Metastatic Lung Carcinoma in the Adrenal Gland (tissue), 1 donor: ENCODE data around the gene CCDC14.

- PRO-cap, result bidirectional peak, plus-strand start at chr3:123961534, minus-strand start at chr3:123961260
These were observed at the start of gene CCDC14 for GRCh38 chr3:123960624-123961830. Gene CCDC14 (minus strand): TSS chr3:123961229.

GRCh38 chr3:123976842-123977219 is 15.1 kb downstream of the ROPN1 start:
- PRO-cap, result no peak

GRCh38 chr3:124034741-124034864 is 1.4 kb downstream of the KALRN start:
- PRO-cap, result no peak

GRCh38 chr3:124041339-124041914 is 8.3 kb downstream of the KALRN start:
- PRO-cap, result no peak

DNA sequence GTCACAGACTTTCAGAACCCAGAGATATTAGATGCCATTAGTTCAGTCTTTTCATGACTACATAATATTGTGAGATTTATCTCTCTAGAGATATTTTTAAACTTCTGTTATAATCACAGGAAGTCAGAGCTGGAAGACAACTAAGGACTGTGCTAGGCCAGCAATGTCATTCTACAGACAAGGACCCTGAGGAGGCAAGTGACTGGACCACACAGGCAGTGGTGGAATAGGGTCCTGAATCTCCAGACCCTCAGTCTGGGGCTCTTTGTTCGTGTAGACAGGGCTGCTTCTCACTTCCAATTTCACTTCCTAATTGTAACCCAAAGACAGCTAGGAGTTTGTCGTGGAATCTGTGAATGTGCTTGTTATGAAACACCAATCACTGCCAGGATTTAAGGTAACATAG is 123.9 kb downstream of the KALRN start:
- PRO-cap, result no peak

- PRO-cap, result unidirectional peak, plus-strand start at chr3:124584676; unidirectional peak, minus-strand start at chr3:124585122
These were observed 145.5 kb upstream of the UMPS start for GRCh38 chr3:124584372-124585589.

DNA sequence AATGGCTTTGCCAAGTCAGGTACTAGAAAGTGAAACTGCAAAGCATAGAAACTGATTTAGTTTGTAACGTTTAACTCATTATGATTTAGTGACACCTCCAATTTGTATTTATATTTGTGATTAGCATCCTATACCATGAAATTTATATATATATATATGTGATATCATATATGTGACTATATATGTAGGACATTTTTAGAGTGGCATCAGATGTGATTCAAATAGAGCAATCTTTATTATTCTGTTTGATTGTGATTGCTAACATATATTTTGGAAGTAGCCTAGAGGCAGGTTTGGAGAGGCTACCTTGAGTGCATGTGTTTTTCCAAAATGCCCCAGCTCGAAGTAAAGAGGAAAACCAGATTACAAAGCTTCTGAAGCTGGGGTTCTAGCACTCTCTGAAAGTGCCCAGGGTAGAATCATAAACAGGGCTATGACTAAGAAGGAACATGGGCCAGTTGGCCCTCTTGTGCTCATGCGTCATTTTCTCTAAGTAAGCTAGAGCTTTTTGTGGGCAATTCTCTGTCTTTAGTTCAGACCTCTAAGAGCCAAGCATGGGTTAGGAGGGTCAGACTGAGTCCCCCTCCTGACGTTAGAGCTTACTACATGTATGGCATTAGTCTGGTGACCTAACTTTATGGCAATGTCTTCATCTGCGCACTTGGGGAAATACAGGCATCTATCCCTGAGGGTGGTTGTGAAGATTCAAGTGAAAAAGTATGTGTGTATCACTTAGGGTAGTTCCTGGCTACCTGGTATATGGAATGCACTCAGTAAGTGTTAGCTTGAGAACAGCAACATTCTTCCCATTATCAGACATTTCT is 129.5 kb upstream of the UMPS start:
- PRO-cap, result no peak

- PRO-cap, result no peak
These were observed 55.9 kb upstream of the UMPS start for GRCh38 chr3:124674246-124674807.

- PRO-cap, result no peak
These were observed 30.1 kb upstream of the UMPS start for GRCh38 chr3:124700113-124700520.

GRCh38 chr3:124763003-124763910 is 33.0 kb downstream of the UMPS start:
- PRO-cap, result no peak

DNA sequence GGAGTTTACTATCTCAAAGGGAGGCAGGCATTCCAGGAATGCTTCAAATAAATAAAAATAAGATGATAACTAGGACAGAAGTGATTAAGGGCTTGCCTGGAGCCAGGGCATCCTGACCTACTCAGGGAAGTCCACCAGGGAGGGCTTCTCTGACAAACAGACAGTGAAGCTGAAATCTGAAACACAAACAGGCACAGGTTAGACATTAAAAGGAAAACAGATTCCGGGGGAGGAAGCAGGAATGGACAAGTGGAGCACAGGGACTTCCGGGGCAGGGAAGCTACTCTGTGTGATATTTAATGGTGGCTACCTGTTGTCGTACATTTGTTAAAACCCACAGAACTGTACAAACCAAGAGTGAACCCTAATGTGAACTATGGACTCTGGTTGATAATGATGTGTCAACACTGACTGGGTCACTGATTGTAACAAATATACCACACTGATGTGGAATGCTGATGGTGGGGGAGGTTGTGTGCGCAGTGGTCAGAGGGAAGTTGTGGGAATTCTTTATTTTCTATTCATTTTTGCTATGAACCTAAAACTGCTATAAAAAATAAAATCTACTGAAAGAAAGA is 53.2 kb downstream of the ITGB5 start:
- PRO-cap, result no peak

- PRO-cap, result no peak
These were observed 51.2 kb downstream of the ITGB5 start for GRCh38 chr3:124835746-124836573.

GRCh38 chr3:124851103-124851554 is 36.0 kb downstream of the ITGB5 start:
- PRO-cap, result no peak

GRCh38 chr3:124974426-124975065 is 40.0 kb upstream of the MUC13 start:
- PRO-cap, result no peak

DNA sequence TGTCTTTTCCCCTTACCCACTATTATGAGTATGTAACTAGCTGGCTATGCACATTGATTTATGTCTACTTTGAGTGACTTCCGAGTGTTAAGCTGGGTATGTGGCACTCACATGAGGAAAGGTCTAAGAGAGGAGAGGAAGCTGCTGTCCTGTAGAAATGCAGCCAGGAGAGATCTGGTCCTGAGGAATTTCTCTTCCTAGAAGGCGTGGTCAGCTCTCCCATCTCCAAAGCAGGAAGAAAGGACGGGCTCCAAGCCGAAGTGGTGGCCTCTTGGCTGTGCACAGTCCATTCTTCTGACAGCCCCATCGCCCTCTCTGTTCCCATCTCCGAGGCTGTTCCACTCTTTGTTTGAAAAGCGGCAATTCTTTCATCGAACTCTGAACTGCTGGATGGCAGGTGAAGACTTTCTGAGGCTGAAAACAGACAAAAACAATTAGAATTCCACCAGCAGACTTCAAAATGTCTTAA is 28.7 kb downstream of the HEG1 start:
- PRO-cap, result no peak

DNA sequence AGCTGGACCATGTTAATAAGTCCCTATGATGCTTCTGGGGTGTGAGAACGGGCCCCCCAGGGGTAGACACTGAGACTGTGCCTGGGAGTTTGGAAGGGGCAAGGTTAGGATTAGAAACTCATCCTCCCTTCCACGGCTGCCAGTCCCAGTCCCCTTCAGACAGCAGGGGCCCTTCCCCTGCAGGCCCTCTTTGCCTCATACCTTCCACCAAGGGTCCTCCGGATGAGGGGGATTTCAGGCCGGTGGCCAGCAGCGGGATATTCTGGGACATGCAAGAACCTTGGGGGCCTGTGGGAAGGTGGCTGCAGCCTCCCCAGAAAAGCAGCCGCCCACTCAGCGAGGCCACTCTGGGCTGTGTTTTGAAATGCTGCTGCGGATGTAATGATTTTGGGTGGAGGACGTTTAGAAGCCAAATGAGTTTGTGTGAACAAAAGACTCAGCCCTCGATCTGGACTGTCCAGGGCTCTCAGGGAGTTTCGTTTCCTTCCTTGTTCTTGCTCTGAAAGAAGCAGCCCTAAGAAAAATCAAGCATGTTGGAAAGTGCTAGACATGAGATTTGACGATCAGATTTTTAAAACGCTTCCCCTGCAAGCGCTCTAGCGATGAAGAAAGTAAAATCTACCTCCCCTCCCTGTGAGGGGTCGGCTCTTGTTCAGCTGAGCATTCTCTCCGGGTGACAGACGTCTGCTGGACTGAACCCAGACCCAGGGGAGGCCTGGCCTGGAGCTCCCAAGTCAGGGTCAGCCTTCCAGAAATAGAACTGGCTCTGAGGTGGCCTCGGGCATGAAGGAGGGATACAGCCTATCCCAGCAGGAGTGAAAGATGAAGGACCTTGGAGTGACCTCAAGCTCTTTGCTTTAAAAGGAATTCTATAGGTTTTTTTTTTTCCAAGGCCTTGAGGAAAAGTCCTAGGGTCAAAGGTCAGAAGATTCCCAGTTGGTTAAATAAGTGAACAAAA is 13.0 kb downstream of the HEG1 start:
- PRO-cap, result no peak

- PRO-cap, result no peak
These were observed 1.9 kb downstream of the HEG1 start for GRCh38 chr3:125053703-125054454.

DNA sequence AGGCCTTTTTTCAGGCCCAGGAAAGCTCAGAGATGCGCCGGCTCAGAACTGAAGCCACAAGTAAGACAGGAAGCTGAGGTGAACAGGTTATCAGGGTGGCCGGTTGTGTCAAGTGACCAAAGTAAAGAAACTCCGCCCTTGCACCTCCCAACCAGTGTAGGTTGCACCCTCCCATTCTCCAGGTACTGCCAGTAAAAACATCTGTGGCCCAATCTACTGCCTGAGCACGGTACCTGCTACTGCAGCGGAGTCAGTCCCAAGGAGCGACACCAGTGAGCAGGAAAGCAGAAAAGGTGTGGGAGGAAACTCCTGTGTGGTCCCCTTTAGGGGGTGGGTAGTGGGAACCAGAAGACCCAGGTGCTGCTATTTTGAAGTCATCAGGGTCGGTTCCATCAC is 60.0 kb upstream of the HEG1 start:
- PRO-cap, result no peak

DNA sequence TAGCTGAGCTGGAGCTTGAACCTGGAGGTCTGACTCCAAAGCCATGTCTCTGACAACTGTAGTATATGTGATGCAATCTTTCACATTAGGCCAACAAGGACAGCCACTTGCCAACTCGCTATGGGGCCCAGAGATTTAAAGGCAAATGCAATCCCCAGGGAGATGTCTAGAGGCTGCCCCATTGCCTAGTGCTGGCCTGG is 64.6 kb downstream of the SLC12A8 start:
- PRO-cap, result no peak

GRCh38 chr3:125370189-125370682 is 4.9 kb downstream of the ZNF148 start:
- PRO-cap, result no peak